Measurements from ENCODE around the gene ENSG00000283205.

- RRBS, 2 experiments, result no CpG with 5 or more reads among the region's 6 CpGs
Observed at GRCh38 chr9:87500326-87501183, 2.9 kb downstream of the DAPK1 start.

GRCh38 chr9:87711743-87712217, 14.1 kb upstream of the CTSL start:
- RRBS, 2 experiments, result no CpG with 5 or more reads among the region's 5 CpGs

DNA sequence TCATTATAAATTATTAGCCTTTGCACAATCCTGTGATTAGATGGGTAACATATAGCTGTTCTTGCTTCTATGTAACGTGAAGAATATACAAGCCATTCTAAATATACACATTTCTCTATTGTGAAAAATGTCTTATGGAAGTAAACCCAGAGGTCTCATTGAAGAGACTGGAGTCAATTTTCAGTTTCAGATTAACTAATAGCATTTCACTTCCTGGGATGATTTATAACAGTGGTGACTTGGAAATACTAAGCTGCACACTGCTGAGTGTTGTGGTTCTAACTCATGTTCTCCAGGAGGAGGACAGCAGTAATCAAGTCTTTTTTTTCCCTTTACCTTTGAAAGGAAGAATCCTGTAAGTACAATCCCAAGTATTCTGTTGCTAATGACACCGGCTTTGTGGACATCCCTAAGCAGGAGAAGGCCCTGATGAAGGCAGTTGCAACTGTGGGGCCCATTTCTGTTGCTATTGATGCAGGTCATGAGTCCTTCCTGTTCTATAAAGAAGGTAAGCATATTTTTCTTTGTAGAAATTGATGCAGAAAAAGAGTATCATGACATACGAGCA, 3.4 kb downstream of the CTSL start:
- RRBS, 2 experiments, result no CpG with 5 or more reads among the region's 3 CpGs

DNA sequence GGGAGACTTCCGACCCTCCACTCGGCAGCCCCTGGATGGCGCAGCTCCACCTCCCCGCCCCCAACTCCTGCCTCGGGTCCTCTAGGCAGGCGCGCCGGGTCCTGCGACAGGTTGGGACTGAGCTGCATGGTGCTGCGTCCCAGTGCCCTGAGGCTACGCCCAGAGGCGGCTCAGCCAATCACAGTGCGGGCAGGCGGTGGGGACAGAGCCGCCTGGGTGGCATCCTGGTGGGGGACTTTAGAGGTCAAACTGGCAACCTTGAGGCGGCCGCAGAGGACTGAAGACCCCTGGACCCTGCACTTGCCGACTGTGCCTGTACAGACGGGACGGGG, 45.3 kb downstream of the CTSL start:
- RRBS, 2 experiments, result no CpG with 5 or more reads among the region's 20 CpGs

DNA sequence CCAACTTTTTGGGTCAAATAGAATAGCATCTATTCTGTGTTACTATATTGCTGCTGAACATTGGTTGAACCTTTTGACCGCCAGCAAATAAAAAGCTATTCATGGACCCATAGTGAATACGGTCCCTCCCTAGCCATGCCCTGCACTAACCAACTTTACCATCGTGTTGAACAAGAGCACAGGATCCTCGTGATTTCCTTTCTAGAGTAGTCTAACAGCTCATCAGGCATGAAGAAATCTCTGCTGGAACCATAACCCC, 70.3 kb upstream of the SPATA31E1 start:
- RRBS, 2 experiments, result no CpG with 5 or more reads among the region's 4 CpGs

DNA sequence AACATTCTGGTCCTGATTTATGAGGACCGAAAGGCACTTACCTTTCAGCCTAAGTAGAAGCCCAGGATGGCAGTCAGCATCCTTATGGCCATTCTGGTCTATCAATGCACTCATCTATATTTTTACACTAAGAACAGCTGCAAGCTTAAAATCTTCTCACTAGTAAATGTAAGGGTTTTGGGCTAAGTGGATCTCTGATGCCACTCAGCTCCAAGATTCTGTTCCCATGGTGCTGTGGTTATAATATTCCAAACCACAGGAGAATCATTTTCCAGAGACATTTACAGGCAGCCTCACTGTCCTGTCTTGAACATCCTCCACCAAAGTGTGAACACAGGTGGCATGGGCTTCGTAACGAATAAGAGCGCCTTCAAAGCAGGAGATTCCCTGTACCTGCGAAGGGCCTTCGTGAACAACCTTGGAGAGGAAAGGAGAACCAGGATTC, at the start of gene ENSG00000283205:
Gene ENSG00000283205, plus strand, starts transcription at position 290 of the 445 bp plus-strand sequence.
- RRBS, 2 experiments, result no CpG with 5 or more reads among the region's 6 CpGs

GRCh38 chr9:88092792-88093530, 45.3 kb downstream of the SPATA31C2 start:
- RRBS, 2 experiments, result no CpG with 5 or more reads among the region's 12 CpGs

DNA sequence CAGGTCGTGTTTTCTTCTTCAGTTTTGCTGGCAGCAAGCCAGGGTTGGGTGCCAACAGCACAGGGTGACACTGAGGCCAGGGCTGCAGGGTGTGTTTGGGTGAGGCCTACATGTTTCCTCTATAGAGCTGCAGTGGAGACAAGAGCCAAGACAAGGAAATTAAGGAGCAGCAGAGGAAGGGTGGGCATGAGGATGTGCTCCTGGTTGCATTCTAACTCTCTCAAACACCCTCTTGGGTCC, 52.3 kb downstream of the NXNL2 start:
- RRBS, 2 experiments, result no CpG with 5 or more reads among the region's 1 CpG

DNA sequence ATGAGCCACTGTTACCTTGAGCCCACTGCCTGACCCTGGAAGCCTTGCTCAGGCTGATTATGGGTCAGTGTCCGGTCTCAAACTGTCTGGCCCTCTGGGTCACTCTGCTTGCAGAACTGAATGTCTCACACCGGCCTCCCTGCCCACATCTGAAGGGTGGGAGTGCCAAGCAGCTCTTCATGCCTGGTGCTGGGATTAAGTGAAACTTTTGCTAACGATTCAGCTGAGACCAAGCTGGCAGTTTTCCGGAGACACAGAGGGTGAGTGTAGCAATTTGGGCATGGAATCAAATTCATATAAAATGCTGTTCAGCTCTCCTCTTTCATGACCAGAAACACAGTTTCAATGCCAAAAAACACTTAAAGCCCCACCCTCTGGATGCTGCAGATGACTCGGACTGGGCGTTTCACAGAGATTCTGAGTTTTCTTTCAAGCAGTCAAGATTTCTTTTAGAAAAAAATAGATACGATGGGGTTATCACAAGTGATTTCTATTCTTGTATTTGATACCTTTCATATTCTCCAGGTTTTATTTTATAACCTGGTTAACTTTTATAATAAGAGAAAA, 207.5 kb downstream of the NXNL2 start:
- RRBS, 2 experiments, result 83 to 100% methylated on average over 1 to 3 of the region's 7 CpGs

DNA sequence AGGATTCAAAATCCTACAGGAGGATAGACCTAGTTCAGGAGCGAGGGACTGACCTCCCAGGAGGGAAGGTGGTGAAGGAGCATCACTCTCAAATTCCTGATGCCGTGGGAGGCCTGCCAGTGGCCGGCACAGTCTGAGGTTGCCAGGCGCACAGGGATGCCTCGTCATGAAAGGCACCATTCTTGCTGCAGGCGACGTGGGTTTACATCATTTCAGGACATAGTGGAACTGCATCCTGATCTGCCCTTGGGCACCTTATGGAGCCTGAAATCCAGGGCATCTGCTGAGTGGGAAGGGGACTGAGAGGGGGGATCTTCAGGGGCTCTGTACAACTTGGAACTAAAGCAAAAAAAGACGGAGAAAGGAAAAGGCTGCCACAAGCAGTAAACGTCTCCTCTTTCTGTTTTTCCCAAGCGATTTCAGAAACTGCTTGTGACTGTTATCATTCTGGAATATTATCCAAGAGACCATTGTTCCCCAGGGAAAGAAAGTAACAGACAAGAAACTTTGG, 163.2 kb upstream of the S1PR3 start:
- RRBS, 2 experiments, result no CpG with 5 or more reads among the region's 10 CpGs

DNA sequence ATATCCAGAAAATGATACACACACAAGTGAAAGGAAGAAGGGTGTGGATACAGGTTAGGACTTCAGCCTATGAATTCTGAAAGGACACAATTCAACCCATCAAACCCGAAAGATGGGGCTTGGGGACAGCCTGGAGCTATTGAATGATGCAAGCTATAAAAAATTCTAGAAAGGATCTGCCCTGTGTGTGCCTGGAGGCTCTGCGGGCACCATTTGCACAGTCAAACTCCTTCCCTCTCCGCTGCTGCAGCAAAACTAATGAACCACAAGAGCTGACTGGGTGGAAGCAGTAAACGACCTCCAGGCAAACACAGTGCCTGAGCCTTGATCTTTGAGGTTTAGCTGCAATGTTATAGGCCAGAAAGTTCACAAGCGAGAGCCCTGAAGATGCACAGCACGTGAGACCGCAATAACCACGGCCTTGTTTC, 69.3 kb upstream of the S1PR3 start:
- RRBS, 2 experiments, result no CpG with 5 or more reads among the region's 8 CpGs

GRCh38 chr9:89180235-89181004, 1.8 kb upstream of the SHC3 start:
- RRBS, 2 experiments, result no CpG with 5 or more reads among the region's 20 CpGs

- RRBS, 2 experiments, result no CpG with 5 or more reads among the region's 4 CpGs
Observed at GRCh38 chr9:89316989-89317690, 1.2 kb upstream of the SECISBP2 start.

DNA sequence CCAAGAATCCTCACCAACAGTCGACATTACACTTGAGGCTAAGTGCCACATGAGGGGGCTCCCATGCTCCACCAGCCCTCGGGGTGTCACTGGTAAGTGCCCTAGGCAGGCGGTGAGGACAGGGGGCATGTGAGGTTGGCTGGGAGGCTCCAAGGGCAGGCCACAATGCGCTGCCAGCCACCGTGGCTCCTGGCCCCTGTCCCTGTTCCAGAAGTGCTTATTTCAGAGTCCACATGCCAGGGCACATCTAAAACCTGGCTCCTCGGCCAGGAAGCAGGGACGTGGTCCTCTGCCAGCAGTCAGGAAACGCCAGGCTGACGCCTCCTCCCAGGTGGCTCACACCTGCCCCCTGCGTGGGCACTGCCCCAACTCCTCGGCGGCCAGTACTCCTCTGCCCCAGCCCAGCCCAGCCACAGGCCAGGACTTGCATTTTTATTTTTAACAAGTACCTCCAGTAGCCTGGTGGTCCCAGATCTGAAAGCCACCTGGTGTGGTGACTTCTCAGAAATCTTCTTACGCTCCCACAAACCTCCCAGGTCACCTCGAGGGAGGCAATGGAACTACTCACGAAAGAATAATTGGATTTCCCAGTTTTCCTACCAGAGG, 68.5 kb downstream of the SECISBP2 start:
- RRBS, 2 experiments, result no CpG with 5 or more reads among the region's 15 CpGs

DNA sequence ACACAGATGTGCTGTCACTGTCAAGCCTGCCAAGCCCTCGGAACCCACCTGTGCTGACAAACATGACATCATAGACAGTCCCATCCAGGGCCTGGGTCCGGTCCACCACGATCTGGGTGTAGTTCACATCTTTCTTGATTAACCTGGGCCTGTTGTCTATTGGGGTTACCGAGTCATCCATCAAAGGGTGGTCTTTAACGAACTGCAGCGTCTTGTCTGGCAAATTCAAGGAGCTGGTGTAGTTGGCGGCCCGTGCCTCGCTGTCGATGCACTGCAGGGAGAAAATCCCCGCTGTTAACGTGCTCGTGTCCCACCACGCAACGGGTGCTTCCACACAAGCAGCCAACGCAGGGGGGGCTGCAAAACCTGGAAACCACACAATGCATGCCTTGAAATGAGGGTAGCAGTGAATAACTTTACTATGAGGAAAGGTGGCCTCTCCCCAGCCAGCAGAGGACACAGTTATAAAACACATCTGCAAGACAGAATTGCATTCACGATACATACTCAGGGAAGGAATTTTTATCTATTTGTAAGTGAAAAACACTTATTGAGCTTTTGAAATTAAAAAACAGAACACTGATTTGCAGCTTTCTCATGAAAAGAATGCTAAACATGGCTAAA, 69.2 kb downstream of the SECISBP2 start:
- RRBS, 2 experiments, result no CpG with 5 or more reads among the region's 17 CpGs

DNA sequence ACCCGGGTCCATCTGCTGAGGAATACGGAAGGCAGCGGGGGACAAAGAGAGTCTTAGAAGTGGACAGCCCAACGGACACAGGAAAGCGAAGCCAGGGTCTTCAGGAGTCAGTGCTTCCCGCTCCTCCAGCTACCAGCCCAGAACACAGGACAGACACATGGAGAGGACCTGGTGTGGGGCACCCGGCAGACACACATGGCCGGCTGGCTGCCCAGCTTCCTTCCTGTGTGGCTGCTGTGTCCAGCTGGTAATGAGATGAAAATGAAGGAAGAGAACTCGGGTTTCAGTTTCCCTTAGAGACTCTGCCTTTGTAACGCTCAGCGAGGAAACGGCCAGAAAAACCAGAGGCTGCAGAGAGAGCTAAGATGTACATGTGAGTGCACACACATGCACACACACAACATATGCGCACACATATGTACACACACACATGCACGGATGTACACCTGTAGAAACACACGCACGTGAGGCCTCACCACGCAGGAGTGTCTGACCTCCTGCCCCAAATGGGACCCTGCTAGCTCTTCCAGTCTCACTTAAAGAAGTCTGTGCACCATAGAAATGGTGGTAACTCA, 87.6 kb downstream of the SECISBP2 start:
- RRBS, 2 experiments, result no CpG with 5 or more reads among the region's 17 CpGs

DNA sequence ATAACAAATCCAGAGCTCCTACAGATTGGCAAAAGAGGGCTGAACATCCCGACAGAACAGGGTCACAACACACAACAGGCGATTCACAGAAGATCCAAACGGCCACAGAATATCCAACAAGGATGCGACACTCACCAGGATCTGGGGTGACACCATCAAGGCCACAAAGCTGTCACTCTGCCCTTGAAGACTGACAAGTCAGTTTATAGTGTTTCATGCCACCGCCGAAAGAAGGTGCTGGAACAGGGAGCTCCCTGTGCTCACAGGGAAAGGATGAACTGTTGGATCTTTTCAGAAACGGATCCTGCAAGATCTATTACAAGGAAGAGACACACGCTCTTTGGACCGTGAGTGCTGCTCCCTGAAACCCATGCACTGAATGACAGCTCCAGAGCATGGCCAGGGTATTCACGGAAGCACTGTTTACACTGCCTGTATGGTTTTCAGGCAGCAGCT, 53.0 kb downstream of the SEMA4D start:
- RRBS, 2 experiments, result no CpG with 5 or more reads among the region's 10 CpGs

GRCh38 chr9:89477361-89477784, 20.5 kb downstream of the SEMA4D start:
- RRBS, 2 experiments, result no CpG with 5 or more reads among the region's 7 CpGs

- RRBS, 2 experiments, result no CpG with 5 or more reads among the region's 28 CpGs
Observed at GRCh38 chr9:89479495-89480149, 18.3 kb downstream of the SEMA4D start.

- RRBS, 2 experiments, result no CpG with 5 or more reads among the region's 7 CpGs
Observed at GRCh38 chr9:89490016-89490568, 7.8 kb downstream of the SEMA4D start.

Measured in NT2/D1 (cell line).